Right cardiac atrium (tissue), 1 donor: Measurements from ENCODE around the genes UBXN10 and KIF17.

GRCh38 chr1:20185006-20186244 lies at the start of gene UBXN10:
Gene UBXN10 (plus strand): TSS chr1:20186096.
- PRO-cap: bidirectional peak, plus-strand start at chr1:20186114, minus-strand start at chr1:20186007

DNA sequence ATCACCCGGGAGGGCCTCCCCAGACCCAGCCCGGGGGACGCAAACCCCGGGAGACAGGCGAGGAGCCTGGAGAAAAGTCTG lies 189 bp downstream of the UBXN10 start:
- PRO-cap: no peak

DNA sequence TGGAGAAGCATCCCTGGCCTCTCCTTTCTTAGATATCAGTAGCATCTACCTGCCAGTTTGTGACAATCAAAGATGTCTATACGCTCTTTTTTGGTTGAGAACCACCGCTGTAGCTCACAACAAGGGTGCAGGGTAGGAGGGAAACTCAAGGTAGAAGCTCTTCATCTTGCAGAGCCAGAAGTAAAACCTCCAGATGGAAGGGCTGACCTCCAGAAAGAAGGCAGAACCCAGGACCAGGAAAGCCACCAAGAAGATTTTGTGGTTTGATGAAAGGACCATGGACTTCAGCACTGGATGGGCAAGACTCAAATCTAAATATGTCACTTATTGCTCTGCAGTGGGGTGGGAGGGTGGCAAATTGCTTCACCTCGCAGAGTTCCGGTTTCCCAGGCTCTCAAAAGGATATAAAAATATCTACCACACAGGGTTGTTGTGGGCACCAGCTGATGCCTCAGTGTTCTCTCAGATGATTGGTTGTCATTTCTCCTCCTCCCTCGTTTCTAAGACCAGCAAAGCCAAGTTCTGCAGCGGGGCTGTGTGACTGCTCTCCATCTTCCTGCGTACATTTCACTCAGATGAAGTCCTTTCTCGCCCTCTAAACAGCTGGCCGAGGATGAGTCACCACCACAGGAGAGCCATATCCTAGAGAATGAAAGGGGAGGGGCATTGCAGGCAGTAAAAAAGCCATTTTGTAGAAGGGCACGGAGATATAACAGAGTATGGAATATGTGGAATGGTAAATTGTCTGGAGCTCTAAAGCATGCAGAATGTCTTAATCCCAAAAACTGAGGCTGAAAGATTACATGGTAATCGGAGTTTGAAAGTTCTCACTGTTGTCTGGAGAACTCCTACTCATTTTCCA lies 35.1 kb upstream of the VWA5B1 start:
- PRO-cap: no peak

- PRO-cap: no peak
Observed at GRCh38 chr1:20302010-20302448, 11.4 kb downstream of the VWA5B1 start.

DNA sequence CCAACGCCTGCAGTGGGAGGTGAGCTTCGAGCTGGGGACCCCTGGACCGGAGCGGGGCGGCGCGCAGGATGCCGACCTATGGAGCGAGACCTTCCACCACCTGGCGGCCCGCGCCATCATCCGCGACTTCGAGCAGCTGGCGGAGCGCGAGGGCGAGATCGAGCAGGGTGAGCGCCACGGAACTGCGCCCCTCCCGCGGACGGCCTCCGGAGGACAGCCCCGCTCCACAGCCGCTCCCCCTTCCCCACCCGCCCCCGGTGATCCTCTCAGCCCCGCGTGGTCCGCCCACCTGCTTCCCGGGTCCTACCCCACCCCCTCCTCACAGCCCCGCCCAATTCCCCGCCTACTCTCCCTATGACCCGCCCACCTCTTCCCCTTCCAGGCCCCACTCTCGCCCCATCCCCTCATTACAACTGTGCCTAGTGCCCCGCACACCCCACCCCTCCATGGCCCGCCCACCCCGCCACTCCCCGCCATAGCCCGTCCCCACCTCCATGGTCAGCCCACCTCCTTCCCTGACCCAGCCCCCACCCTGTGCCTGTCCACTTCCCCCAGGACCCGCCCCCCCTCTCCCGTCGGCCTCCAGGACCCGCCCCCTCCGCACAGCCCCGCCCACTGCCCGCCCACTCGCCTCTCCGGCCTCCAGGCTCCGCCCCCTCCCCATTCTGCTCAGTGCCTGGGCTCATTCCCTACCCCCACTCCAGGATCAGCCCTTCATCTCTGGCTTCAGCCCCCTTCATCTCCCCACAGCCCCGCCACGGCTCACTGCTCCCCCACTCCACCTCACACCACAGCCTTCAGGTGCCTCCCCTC lies 52.8 kb downstream of the VWA5B1 start:
- PRO-cap: no peak

GRCh38 chr1:20496337-20497246 lies 10.6 kb upstream of the CAMK2N1 start:
- PRO-cap: no peak

- PRO-cap: bidirectional peak, plus-strand start at chr1:20666290, minus-strand start at chr1:20666181
Observed at GRCh38 chr1:20666096-20666785, 5.1 kb upstream of the DDOST start.

- PRO-cap: no peak
Observed at GRCh38 chr1:20717384-20718422, at the start of gene KIF17. Gene KIF17 (minus strand): TSS chr1:20718007.

GRCh38 chr1:20792138-20792590 lies 5.1 kb upstream of the HP1BP3 start:
- PRO-cap: no peak

GRCh38 chr1:20806763-20806981 lies 19.6 kb upstream of the HP1BP3 start:
- PRO-cap: no peak

DNA sequence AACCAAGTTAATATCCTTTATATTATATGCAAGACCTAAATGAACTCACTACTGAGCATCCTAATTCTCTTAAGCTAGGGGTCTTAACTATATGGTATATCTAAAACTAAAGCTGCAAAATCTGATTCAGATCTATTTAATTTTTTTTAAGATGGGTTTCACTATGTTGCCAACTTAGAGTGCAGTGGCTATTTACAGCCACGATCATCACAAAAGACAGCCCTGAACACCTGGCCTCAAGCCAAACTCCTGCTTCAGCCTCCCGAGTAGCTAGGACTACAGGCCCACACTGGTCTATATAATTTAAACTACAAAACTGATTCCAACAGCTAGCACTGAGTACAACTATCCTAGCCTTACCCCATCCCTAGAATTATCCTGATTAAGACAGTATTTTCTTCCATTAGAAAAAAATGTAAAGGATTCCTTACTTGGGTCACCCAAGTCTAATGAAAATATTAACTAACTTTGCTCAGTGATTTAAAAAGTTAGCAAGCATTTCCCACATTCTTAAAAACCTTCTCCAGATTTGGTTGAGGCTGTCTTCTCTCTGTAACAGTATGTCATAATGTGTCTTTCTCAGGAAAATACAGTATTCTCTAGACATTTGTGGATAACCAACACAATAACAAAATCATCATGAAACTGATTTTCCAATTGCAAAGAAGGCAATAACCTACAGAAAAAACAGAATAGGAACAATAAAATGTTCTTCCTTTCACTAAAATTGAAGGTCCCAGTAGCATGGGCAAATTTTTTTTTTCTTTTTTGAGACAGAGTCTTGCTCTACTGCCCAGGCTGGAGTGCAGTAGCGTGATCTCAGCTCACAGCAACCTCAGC lies 36.9 kb downstream of the EIF4G3 start:
- PRO-cap: no peak

DNA sequence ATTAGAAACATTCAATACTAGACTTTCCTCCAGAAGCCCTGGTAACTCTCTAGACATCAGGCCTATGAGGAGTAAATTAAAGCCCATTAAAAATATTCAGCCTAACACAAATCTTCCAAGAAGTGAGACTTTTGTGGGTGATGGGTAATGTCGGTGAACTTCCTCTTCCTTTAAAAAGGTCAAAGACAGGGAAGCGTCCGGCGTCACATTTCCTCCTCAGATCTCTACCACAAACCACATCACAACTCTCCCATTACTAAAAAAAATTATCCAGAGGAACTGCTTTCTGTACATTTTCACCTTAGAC lies 1.4 kb downstream of the EIF4G3 start:
- PRO-cap: unidirectional peak, plus-strand start at position 256 of the sequence

- PRO-cap: no peak
Observed at GRCh38 chr1:21217033-21218115, 40.7 kb upstream of the EIF4G3 start.

DNA sequence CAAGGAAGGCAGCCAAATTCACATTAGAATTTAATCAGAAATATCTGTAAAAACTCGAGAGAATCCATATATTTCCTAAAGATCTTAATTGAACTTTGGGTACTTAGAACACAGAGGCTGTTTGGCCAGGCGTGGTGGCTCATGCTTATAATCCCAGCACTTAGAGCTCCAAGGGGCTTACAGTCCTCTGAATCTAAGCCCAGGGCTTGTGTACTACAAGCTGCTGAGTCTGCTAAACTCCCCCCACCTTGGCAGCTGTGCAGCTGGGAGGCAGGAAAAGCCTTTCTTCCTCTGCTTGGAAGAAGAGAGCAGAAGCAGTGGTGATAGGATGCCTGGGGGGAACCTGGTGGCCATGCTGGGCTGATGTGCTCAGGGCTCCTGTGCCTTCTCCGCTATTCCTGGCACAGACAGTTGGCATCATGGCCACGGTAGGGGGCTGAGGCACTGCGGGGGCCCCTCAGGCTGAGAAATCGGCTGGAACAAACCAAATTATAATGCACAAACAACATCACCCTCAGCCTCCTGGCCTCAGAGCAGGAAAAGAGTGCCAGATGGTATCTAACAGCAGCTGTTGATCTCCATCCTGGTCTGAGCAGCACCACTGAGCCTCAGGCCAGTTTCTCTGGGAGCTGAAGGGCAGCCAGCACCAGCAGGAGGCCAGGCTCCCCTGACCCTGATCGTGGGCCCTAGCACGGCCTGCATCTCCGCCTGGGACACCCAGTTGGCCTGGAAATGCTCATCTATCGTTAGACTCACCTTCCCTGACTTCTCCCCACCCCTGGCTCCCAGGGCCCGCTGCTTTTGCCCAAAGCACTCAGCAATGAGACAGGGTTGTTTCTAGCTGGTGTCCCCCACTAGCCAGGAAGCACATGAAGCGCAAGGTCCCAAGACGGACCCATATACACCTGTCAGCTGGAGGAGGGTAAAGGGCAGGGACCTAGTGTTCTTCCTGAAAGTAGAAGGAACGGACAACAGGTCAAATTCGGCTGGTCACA lies 35.8 kb downstream of the ECE1 start:
- PRO-cap: no peak

- PRO-cap: no peak
Observed at GRCh38 chr1:21278227-21278824, 11.9 kb downstream of the ECE1 start.

DNA sequence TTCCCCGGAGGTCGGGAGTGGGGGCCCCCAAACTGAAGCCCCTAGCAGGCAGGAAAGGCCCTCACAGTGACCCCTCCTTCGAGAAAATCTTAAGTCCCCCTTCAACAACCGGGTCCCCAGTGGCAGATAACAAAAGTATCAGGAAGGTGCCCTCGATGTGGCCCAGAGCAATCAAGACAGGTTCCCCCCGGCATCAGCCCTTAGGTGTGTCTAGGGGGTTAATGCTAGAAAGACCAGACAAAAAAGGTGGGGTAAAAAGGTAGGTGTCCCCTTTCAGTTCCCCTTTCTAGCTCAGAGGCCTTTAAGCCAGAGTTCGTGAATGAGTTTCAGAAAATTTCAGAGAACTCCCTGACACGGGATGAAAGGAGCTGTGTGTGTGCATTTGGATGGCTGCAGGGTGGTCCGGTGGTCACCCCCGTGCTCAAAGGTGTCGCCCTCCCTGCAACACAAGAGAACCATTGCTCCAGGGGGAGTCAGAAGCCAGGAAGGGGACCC lies 379 bp upstream of the ECE1 start:
- PRO-cap: no peak

DNA sequence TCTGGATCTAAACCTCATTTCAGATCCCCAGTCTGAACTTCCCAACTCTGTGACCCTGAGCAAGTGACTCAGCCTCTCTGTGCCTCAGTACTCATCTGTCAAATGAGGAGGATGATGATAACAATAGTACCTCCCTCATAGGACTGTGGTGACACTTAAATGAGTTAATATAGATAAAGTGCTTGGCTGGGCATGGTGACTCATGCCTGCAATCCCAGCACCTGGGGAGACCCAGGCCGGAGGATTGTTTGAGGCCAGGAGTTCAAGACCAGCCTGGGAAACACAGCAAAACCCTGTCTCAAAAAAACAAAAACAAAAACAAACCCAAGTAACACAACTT lies 4.8 kb upstream of the ECE1 start:
- PRO-cap: no peak

DNA sequence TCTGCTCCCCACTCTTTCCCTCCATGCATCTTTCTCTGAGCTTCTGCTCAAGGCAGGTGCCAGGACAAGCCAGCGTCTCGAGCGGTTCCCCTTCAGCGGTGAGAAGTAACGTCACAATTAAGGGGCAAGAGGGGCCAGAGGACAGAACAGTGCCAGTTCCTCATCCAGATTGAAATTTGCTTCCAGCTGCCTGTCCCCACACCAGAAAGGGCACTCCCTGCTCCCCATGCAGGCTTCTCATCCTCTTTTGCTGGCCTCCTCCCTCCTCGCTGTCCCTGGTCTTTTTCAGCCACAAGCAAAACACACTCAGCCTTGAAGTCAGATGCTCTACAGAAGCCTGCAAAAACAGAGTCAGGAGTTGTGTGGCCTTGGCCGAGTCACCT lies 35.0 kb upstream of the ECE1 start:
- PRO-cap: no peak

GRCh38 chr1:21339073-21340149 lies 49.1 kb upstream of the ECE1 start:
- PRO-cap: no peak

- PRO-cap: no peak
Observed at GRCh38 chr1:21510139-21510514, 904 bp downstream of the ALPL start.